ENCODE measurements around the gene BUD13.

DNA sequence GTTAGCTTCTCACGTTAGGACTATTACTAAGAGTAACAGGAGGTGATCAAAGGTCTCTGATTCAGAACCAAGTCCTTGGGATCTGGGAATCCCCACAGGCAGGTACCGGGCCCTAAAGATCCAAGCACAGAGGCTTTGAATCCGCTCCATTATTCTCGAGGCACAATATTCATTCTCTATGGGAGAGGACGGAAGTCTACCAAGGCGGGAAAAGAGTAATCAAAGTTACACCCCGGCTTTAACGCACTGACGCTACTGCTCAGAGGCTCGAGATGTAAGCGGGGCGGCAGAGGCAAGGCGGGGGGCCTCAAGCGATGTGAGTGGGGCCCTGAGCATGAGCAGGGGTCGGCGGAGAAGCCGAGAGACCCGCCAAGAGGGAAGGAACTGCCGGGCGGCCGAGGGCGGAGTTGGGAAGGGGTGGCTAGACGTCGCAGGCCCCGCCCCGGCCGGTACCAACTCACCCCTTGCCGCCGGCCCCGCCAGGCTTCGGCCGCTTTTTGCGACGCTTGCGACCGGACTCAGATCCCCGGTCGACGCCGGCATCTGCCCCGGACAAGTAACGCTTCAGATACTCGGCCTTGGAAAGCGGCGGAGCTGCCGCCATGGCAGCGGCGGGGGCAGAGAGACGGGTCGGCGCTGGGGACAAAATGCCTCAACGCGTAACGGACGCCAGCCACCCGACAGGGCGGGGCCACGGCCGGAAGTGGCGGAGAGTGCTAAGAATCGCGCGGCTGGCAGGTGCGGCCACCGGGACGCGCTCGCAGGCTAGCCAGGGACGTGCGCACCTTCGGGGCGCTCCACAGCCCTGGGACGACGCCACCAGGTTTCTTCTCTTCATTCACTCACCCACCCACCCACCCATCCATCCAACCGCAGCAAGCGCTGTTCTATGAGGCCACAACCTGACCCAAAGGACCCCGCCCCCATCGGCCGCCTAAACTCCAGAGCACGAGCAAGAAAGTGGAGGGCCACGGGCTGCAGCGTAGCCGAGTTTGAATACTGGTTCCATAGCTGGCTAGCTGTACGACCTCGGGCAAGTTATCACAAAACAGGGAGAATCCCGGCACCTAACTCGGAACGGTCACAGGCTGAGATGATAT lies at the start of gene BUD13:
BUD13 (minus strand) TSS at position 627 of the 1,100 bp plus-strand sequence.
- PRO-cap, result bidirectional peak, plus-strand start at position 709 of the sequence, minus-strand start at position 627 of the sequence
- RAMPAGE, long total RNA, result start-site peak on the minus strand centred at position 622 of the sequence, 11 bp wide, 916 reads

- PRO-cap, result no peak
- RAMPAGE, long total RNA, result no peak
These were observed 1.7 kb downstream of the APOA5 start for GRCh38 chr11:116790019-116790424.

GRCh38 chr11:116806375-116806792 lies 14.7 kb upstream of the APOA5 start:
- PRO-cap, result no peak
- RAMPAGE, long total RNA, result no peak

DNA sequence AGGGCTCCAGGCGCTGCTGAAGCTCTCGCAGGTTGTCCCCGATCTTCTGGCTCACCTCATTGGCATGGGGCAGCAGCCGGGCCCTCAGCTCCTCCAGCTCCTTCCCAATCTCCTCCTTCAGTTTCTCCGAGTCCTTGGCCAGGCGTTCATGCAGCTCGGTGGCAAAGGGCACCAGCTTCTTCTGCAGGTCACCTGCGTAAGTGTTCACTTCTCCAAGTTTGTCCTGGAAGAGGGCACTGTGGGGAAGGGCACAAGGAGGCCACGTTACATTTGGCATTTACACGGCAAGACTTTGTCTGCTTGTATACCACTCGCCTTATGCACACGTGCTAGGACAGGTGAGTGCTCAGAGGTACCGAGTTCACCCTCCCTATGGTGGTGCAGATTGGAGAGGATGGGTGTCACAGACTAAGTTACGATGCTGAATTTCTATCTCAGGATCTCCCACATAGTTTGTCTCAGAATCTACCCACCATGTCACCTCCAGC lies 1.4 kb downstream of the APOA4 start:
- PRO-cap, result no peak
- RAMPAGE, long total RNA, result no peak

GRCh38 chr11:116833795-116834483 lies 3.5 kb downstream of the APOA1 start:
- PRO-cap, result no peak
- RAMPAGE, long total RNA, result no peak

DNA sequence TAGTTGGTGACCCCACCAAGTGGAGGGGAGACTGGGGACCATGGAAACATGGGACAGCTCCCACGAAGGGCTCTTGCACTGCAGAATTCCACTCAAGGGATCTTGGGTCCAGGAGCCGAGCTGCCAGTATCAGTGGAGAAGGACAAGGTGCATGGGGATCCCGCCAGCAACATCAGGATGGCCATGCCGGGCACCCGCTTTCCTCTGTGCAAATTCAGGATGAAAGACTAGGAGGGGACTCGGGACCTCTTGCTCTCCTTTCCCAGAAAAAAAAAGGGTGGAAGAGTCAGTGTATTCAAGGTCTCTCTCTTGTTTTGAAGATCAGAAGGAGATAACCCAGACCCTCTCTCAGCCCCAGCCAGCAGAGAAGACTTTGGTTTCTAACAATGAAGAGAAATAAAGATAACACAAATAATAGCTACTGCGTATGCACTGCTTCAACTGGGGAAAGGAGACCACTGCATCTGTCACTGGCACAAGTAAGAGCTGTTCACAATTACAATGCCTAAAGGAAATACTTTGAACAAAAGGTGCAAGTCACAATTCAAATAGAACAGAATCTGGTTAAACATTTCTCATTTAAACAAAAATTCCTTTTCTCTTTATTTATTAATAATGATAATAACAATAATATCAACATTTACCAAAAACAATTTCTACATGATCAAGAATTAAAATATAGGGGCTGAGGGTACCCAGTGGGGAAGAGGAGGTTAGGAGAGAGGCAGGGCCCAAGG lies 6.5 kb upstream of the APOA1 start:
- PRO-cap, result no peak
- RAMPAGE, long total RNA, result start-site peak on the minus strand centred at position 403 of the sequence, 772 bp wide, 41 reads

DNA sequence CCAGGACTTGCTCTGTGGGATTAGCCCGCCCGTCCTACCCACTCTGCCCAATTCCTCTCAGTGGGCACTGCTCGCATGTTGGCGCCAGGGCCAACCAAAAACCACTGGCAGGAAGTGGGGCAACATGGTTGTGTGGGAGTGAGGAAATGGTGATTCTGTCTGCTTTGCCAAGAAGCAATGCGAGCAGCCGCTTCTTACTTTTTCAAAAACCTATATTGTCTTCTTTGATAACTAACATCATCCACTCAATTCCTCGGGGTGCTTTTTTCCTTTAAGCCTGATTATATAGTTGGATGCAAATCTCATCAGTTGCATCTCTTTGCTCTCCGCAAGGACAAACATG lies 14.3 kb upstream of the APOA1 start:
- PRO-cap, result no peak
- RAMPAGE, long total RNA, result no peak

GRCh38 chr11:116900120-116900937 lies 62.9 kb upstream of the APOA1 start:
- PRO-cap, result no peak
- RAMPAGE, long total RNA, result start-site peak on the minus strand at chr11:116900412-116900557, 7 reads

GRCh38 chr11:116928309-116928780 lies 90.9 kb upstream of the APOA1 start:
- PRO-cap, result no peak
- RAMPAGE, long total RNA, result no peak

GRCh38 chr11:116979750-116980537 lies 118.3 kb downstream of the SIK3 start:
- PRO-cap, result no peak
- RAMPAGE, long total RNA, result no peak

- PRO-cap, result no peak
- RAMPAGE, long total RNA, result no peak
These were observed 95.3 kb downstream of the SIK3 start for GRCh38 chr11:117002811-117003543.

- PRO-cap, result unidirectional peak, minus-strand start at chr11:117180193
- RAMPAGE, long total RNA, result no peak
These were observed 1.5 kb downstream of the SIDT2 start for GRCh38 chr11:117179997-117180488.

DNA sequence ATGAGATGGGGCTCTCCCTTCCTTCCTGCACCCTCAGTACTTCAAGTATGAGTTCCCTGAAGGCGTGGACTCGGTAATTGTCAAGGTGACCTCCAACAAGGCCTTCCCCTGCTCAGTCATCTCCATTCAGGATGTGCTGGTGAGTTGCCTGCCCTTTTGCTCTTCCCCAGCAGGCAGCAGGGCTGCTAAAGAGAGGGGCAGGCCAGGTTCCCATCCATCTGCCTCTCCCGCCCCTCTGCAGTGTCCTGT lies 3.9 kb downstream of the SIDT2 start:
- PRO-cap, result no peak
- RAMPAGE, long total RNA, result no peak

DNA sequence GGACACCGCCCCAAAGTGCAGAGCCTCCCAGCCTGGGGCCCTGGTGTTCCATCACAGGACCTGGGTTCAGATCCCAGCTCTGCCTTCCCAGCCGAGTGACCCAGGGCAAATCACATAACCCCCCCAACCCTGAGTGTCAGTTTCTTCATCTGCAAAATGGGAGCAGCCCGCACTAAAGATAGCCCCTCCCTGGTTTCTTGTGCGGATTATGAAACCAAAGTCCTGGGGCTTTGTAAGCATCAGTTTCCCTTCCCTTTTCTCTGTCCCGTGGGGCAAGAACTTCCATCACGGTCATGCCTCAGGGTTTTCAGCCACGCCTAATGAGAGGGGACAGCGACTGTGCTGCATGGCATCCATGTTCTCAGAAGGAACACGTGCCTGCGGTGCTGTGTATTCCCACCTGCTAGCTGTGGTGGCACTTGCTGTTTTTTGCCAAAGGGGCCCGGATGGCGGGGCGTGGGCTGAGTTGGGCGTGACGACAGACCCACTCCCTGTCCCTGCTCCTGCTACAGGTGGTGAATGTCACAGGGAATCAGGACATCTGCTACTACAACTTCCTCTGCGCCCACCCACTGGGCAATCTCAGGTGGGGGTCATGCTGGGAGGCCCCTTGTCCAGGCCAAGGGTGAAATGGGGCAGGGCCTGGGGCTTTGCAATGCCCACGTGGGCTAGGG lies 9.6 kb upstream of the TAGLN start:
- PRO-cap, result no peak
- RAMPAGE, long total RNA, result no peak

DNA sequence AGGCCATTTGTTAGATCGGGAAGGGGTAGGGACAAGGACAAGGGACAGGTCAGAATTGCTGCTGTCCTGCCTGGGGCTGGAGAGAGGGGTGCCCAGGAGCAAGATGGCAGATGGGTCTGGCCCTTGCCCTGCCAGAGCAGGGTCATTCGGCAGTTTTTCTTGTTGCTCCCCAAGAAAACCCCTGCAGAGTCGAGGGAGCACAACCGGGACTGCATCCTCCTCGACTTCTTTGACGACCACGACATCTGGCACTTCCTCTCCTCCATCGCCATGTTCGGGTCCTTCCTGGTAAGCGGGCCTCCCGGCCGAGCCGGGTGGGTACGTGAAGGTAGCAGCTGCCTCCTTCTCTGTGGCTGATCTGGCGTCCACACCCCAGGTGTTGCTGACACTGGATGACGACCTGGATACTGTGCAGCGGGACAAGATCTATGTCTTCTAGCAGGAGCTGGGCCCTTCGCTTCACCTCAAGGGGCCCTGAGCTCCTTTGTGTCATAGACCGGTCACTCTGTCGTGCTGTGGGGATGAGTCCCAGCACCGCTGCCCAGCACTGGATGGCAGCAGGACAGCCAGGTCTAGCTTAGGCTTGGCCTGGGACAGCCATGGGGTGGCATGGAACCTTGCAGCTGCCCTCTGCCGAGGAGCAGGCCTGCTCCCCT lies 3.4 kb upstream of the TAGLN start:
- PRO-cap, result no peak
- RAMPAGE, long total RNA, result no peak

DNA sequence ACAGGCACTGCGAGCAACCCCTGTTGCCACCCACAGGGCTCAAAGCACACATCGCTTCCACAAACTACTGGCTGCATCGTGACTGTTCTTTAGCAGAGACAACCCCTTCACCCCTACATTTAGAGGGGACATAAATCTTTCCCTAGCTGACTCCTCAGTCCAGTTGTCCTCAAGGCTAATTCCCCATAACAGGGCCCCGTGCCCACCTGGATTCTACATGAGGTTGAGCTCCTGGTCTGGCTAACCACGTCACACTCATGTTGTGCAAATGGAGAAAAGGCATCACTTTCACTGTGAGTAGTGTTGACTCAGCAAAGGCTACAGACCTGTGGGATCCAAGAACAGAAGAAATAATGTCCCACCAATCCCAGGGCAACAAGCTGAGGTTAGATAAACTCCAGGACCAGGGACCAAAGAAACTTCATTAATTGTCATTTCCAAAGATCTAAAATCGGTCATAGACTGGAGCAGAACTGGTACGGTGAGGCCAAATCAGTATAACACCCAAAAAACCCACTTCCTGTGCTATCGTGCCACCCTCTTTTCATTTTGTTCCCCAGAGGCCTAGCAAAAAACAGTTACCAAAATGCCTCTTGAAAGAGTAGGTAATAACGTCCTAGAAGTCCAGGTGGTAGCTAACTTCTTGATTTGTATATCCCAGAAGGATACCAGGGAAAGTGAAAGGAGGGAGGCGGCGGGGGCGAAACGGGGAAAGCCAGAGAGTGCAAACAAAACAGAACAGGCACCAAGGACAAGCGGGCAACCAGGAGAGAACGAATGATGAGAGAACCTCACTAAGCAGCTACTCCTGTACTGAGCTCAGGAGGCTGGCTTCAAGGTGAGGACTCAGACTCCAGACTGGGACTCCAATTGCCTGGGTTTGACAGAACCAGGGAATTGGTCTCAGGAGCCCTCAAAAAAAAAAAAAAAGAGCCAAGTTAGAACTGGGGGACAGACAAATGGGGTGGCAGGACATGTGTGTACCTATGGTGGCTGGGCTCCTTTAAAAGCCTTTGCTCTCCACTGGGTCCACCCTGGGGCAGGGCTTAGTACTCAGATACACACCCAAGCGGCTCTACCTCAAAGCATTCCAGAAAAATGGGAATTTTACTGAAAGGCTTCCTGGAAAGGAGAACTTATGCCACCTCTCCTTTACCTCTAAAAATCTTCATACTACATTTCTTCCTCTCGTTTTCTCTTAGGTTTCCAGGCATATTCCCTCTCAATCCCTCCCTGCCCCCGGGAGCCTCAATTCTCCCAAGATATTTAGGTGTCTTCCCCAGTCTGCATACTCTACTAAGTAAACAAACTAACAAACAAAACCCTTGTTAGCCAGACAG lies 1.3 kb downstream of the PCSK7 start:
- PRO-cap, result no peak
- RAMPAGE, long total RNA, result no peak

DNA sequence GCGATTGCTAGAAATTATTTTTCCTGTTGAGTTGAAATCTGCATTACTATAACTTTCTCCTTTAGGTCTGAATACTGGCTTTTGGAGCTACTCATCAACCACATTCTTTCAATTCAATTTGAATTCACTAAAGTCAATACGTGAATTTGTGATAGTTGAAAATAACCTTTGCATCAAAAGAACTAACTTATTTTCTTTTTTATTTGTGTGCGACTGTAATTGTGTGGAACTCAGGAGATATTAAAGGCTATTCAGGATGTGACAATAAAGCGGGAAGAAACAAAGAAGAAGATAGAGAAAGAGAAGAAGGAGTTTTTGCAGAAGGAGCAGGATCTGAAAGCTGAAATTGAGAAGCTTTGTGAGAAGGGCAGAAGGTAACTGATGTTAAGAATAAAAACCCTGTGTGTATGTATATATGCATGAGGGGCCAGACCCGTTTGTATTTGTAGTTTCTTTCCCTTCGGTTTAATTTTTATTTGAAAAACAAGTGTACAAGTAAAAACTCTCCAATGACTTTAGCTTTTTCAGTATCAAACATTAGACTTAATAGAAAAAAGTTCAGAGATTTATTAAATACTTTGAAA lies 14.2 kb downstream of the RNF214 start:
- PRO-cap, result no peak
- RAMPAGE, long total RNA, result no peak

GRCh38 chr11:117684562-117685109 lies 112.4 kb downstream of the DSCAML1 start:
- PRO-cap, result no peak
- RAMPAGE, long total RNA, result no peak

DNA sequence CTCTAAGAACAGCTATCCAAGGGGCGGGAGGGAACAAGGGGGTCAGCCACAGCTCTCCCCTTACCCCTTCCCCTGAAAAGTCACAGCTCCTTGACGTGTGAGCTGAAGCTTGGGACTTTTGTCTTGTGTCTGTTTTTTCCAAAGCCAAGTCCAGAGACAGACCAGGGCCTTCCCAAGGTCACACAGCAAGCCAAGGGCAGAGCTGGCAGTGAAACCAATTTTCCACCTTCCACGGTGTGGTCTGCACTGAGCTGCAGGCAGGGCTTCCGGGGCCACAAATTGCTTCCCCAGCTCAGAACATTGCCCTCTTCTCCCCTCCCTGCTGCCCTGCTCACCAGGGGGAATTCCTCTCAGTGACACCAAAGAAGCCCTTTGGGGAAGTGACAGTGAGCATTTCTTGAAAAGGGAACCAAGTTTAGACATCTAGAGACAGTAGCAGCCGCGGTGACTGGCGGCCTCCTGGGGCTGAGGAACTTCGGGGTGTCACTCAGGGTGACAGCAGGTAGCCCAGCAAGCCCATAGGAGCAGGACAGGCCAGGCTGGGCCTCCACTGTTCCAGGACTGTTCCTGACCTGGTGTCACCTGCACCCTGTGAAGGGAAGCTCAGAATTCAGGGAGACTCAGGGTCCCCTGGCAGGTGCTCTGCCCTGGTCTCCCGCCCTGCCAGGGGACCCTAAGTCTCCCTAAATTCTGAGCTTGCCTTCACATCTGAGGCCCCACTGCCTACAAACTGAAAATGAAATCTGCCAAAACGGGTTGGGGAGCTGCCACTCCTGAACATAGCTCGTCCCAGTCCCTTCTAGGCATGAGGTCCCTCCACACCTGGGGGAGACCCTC lies 9.1 kb downstream of the FXYD2 start:
- PRO-cap, result no peak
- RAMPAGE, long total RNA, result no peak

DNA sequence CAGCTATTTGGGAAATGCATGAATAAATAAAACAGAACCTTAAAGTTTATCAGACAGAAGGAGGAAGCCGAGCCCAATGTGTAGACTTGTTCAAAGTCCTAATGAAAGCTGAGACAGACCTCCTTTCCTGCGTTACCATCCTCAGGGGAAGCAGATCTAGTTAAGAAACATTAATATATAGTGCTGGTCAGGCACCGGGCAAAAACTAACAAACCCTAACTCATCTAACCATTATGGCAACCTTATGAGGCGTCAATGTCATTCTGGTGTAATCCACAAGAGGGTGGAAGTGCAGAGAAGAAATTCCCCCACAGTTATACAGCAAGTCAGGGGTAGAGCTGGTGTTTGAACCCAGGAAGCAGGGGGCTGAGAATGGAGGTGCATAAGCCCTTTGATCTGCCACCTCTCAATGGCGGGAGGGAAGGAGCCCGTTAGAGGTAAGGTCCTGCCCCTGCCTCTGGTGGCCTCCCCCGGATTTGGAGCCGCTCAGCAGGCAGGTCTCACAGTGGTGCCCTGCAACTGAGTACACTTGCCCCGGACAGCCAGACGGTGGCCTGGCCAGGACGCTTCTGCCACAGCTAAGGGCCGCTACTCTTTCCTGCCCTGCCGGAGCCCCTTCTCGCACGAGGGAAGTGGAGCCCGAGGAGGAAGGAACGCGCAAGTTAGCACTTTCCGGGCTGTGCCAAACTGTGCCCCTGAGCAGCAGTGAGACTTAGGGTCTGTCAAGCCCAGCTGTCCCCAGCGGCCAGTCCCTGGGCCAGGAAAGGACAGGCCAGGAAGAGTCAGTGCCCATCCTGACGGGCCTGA lies 1.2 kb downstream of the FXYD2 start:
- PRO-cap, result no peak
- RAMPAGE, long total RNA, result no peak

Data from vagina (tissue), 1 donor.